Thoracic aorta endothelial cell (primary cell): ENCODE measurements around a stretch of chr7.

DNA sequence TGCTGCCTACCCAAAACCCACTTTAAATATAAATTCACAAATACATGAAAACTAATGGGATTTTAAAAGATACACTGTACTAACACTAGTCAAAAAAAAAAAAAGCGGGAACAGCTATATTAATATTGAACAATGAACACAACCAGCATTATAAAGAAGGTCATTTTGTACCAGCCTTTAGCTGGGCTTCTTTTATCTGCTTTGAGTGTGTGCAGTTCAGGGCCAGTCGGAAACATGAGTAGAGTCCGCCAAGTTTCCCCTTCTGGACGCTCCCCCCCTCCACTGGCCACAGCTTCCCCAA is 77.3 kb upstream of the FAM20C start:
- CAGE, long polyA plus RNA, result no peak

GRCh38 chr7:115395-115921 is 76.9 kb upstream of the FAM20C start:
- CAGE, long polyA plus RNA, result no peak

- CAGE, long polyA plus RNA, result no peak
These were observed 38.6 kb upstream of the FAM20C start for GRCh38 chr7:153695-154311.

- CAGE, long polyA plus RNA, result no peak
These were observed 32.5 kb upstream of the FAM20C start for GRCh38 chr7:159941-160270.

GRCh38 chr7:214923-215290 is 22.5 kb downstream of the FAM20C start:
- CAGE, long polyA plus RNA, result no peak

- CAGE, long polyA plus RNA, result no peak
These were observed 30.9 kb upstream of the FOXL3 start for GRCh38 chr7:259076-259498.

GRCh38 chr7:294342-295077 is 4.5 kb downstream of the FOXL3 start:
- CAGE, long polyA plus RNA, result no peak

GRCh38 chr7:323765-324262 is 33.8 kb downstream of the FOXL3 start:
- CAGE, long polyA plus RNA, result no peak

DNA sequence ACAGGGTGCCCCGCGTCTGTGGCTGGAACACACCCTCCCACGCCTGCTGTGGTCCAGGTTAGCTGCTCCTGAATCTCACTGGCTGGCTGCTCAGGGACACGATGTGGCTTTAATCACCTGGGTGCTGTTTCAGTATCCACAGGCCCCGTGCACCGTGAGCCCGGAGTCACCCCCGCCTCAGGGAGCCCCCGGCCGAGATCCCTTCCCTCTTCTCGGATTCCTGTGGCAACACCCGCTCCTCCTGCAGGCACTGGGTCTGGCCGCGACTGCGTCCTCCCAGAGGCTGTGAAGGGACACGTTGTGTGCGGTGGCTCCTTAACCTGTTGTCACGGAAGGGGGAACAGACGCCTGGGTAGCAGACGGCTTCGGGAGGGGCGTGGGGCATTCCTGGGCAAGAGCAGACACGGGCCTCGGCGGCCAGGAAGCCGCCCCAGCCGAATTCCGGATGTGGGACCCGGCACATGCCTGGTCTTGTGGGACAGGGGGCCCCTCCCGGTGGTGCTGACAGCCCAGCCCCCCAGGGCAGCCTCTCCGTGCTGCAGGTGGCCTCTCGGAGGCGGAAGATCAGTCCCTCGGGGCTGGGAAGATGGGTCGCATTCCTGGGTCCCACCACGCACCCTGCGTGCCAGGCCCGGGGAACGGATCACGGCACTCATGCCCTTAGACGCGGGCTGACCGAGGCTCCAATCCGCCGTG is 79.0 kb downstream of the FOXL3 start:
- CAGE, long polyA plus RNA, result no peak

DNA sequence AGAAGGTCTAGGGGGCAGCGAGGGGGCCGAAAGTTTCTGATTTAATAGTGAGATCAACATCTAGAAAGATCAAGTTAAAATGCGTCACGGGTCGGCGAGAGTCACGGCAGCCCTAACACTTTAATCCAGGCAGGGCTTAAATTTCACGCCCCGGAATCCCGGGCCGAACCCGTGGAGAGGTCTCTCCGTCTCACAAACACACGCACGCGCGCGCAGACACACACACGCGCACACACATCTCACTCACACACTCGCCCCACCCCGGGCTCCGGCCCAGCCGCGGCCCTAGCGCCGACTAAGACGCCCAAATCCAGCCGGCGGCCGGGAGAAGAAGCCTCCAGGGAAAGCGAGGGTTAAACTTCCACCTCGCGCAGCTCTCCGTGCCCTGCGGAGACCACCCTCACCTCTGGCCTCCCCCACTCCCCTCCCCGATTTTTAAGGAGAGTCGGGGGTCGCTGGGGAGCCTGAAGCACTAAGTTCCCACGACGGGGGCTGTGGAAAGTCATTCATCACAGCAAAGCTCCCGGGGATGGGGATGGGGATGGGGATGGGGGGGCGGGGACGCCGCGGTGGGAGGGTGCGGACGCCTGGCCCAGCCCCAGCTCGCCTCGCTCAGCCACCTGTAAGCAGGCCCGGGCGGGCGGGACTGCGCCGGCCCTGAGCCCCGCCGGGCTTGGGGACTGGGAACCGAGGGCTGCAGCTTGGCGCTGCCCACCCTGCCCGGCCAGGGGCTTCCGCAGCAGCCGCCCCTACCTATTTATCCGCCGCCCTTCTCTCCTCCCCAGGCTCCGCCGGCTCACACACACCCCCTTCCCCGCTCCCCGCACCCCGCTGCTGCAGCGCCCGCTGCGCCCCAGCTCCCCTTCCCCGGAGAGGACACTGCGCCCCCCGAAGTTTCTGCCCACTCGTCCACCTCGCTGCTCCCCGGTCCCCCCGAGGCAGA is 1.6 kb downstream of the PDGFA start:
- CAGE, long polyA plus RNA, result no peak

DNA sequence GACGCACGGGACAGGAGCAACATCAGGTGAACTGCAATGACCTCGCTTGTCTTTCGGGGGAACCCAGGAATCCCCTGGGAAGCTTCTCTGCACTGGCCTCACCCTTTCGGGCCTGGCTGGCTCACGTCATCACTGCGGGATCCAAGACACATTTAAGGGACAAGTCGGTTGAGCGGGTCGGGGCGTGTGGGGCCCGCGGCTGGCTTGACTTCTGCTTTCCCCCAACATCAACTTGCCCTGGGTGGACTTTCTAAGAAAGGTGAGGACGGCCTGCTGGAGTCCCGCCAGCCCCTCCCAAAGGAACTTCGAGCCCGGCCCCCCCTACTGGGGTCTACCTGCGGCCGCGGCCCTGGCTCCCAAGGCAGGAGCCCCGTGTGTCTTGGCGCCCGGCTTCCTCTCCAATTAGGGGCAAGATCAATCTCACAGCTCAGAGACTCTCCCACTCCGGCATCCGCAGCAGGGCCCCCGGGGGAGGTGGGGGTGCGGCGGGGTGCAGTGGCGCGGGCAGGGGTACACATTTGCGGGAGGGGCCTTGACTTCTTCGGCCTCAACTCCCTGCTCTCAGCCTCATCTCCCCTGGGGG is 29.9 kb upstream of the PDGFA start:
- CAGE, long polyA plus RNA, result no peak

DNA sequence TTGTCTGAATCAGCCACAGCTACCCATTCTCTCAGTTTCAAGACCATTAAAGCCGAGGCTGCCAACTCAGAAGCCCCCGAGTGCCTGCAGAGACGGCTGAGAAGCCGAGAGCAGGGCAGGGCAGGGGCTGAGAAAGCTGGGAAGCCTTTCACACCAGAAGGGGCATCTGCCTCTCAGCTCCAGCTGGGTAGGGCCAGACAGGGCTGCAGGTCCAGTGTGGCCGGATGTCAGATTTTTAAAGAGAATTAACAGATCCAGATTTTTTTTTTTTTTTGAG is 54.5 kb upstream of the PDGFA start:
- CAGE, long polyA plus RNA, result no peak

- CAGE, long polyA plus RNA, result no peak
These were observed 51.6 kb upstream of the DNAAF5 start for GRCh38 chr7:674657-675567.

- CAGE, long polyA plus RNA, result no peak
These were observed 2.7 kb upstream of the PRKAR1B start for GRCh38 chr7:729552-730394.

DNA sequence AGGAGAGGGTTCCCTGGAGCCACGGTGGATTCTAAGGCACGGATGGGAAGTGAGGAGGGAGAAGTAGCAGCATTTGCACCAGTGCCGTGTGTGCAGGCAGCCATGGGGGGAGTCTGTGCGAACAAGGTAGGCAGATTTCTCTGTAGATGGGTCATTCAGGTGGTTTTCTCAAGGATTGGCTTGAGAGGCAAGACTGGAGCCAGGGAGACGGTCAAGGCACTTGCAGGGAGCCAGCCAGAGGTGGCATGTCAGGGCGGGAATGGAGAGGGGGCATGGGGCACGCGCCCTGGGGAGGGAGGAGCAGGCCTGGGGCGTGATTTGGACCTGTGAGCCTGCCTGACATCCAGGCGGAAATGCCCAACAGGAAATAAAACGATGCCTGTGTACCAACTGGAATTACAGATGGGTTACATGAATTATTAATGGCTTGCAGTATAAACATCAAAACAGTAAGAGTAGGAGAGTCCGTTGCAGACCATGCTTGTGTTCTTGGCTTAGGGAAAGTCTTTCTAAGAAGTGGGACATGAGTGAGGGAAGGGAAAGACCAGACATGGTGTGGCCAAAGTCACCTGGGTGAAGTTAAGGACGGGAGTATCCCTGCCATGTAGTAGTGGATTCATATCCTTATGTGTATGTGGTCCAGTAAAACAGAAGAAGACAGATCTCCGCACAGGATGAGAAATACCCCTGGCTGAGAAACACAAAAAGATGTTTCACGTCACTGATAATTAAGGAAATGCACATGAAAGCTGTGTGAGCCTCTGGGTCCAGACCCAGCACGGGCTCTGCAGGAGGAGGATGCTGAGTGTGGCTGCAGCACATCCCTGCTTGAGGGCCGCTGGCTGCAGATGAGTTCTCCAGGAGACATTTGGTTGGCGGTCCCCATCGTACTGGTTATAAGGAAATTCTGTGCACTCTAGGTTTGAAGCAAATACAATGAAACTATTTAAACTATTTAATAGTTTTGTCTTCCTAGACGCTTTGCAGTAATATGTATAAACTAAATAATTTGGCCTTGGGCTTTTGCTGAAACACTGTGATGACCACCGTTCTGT is 8.4 kb upstream of the SUN1 start:
- CAGE, long polyA plus RNA, result no peak

GRCh38 chr7:835877-836692 is 3.8 kb downstream of the SUN1 start:
- CAGE, long polyA plus RNA, result no peak

GRCh38 chr7:843312-843662 is 11.0 kb downstream of the SUN1 start:
- CAGE, long polyA plus RNA, result no peak

DNA sequence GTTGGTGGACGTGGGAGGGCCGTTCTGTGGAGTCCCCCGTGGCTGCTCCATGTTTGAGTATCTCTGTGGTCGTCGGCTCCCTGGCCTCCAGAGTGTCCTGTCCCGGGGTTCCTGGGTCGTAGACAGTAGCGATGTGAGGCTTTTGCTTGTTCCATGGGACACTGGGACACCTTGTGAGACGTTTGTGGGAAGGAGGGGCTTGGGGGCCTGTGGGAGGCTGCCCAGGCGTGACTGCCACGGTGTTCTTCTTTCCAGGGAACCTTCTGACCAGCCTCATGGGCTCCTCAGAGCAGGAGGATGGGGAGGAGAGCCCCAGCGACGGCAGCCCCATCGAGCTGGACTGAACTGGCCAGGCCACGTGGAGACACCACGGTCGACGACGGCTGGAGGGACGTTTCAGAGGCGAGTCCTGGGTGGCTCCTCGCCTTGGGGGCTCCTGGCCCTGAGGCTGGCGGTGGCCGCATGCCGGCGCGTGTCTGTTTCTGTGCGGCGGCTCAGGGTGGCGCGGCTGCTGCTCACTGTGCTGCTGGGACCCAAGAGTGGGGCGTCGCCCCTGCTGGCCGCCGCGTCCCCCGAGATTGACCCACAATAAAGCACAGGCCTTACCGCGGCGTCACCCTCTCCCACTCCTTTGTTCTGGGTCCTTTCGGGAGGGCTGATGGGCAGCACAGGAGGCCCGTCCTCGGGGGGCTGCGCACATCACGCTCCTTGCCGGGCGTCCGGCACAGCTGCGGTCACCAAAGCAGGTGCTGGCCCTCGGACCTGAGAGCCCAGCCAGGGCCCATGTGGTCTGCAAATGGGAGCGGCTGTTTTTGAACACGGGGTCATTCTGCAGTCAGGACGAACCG is 18.9 kb downstream of the GET4 start:
- CAGE, long polyA plus RNA, result no peak

DNA sequence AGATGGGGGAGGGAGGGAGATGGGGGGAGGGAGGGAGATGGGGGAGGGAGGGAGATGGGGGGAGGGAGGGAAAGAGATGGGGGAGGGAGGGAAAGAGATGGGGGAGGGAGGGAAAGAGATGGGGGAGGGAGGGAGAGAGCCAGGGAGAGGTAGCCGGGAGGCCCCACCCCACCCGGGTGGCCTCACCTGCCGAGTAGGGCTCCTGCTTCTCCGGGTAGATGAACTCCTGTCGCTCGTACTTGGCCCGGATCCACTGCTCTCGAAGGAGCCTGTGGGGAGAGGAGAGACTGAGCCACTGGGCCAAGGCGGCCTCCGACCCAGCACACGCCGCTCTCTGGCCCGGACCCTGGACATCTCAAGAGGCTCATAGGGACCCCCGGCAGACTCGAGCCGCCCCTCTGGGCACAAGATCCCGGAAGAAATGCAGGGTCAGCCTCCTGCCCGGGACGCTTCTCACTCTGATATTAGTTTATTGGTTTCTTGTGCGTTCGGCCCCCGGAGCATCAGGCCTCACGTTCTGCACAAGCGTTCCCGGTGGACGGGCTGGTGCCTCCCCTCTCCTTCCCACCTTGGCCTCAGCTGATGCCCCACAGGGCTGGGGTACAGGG is 34.6 kb downstream of the ADAP1 start:
- CAGE, long polyA plus RNA, result no peak

DNA sequence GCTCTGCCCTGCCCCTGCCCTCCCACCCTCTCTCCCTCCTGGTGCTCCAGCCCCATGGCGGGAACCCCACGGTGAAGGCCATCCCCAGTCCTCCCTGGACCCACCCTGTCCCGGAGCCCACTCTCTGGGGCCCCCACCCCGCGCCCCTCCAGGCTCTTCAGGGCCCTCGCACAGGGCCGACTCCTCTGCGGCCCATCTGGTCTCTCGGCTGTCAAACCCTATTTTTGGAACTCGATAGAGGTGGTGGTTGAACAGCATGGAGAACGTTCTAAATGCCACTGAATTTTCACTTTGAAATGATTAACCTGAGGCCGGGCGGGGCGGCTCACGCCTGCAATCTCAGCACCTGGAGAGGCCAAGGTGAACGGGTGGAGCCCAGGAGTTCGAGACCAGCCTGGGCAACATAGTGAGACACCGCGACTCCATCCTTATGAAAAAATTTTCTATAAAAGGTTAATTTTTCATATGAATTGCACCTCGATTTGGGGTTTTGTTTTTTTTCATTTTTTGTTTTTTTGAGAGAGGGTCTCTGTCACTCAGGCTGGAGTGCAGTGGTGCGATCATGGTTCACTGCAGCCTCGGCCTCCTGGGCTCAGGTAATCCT is 7.8 kb downstream of the ADAP1 start:
- CAGE, long polyA plus RNA, result no peak